Pericardium (tissue), 1 donor: ENCODE measurements around a stretch of chr9.

GRCh38 chr9:129725918-129726121 is 27.0 kb downstream of the PTGES start:
- RRBS: no CpG with 5 or more reads among the region's 8 CpGs

DNA sequence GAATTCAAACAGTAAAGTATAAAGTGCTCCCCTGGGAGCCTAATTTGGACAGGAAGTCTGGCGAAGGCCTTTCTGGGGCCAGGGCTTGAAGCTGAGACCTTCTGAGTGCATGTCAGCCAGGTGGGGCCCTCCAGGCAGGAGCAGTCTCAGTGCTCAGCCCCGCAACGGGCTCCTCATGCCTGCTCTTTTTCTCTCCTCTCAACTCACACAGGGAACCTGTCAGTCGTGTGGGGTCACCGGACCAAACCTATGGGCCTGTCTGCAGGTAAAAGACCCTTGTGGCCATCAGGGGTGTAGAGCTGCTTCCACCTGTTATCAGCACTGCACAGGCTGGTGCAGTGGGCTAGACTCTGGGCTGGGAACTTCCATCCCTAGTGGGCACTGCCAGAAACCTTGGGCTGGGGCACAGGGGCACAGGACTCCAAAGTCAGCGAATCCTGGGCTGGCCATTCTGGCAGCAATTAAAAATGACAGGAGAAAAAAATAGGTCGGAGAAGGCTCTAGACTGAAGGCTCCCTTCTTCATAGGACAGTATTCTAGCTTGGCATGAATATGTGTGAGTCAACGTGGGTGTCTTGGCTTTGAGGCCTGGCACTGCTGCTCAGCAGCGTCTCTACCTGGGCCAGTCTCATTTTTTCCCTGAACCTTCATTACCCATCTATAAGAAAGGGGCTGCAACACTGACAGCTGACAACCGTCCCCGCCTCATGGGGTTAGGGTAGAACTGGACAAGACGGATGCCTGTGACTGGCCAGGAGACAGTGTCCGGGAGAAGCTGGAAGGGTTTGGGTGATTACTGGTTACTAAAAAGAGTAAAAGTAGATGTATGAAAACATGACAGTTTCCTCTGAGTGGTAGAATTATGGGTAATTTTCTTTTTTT is 21.1 kb downstream of the USP20 start:
- RRBS: no CpG with 5 or more reads among the region's 13 CpGs

DNA sequence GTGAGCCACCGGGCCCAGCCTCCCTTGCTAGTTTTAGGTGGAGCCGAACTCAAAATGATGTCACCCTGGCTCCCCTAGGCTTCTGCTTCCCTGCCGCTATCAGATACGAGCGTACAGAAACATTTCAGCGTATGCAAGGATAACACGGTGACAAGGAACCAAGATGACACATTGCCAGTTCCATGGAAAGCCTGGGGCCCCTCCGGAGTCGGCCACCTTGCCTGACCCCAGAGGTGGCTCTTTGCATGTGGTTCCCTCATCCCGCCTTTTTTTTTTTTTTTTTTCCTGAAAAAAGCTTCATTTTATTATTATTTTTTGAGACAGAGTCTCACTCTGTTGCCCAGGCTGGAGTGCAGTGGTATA is 47.8 kb downstream of the USP20 start:
- RRBS: no CpG with 5 or more reads among the region's 10 CpGs

- RRBS: no CpG with 5 or more reads among the region's 2 CpGs
Measured at GRCh38 chr9:129919841-129920133, 84.5 kb downstream of the USP20 start.

DNA sequence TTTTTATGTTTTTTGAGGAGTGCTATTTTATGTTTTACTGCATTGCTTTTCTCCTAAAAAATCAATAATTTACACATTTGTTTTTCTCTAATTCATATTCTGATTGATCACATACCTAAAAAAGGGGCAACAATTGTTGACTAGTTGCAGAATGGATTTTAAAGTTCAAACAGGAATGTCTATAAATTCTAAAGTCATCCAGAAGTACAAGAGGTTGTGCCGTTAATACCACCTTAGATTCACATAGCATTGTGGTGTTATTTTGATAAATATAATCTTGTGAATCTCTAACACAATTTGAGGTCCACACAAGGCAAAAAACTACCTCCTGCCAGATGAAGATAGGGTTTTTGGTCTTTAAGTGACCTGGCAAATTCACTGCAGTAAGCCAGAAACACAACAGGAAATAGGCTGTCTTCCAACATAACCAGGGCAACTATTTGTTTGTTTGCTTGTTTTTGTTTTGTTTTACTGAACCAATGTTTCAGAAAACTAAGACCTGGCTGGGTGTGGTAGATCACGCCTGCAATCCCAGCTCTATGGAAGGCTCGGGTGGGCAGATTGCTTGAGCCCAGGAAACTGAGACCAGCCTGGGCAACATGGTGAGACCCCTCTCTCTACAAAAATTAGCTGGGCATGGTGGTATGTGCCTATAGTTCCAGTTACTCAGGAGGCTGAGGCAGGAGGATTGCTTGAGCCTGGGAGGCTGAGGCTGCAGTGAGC is 95.4 kb downstream of the USP20 start:
- RRBS: no CpG with 5 or more reads among the region's 3 CpGs

DNA sequence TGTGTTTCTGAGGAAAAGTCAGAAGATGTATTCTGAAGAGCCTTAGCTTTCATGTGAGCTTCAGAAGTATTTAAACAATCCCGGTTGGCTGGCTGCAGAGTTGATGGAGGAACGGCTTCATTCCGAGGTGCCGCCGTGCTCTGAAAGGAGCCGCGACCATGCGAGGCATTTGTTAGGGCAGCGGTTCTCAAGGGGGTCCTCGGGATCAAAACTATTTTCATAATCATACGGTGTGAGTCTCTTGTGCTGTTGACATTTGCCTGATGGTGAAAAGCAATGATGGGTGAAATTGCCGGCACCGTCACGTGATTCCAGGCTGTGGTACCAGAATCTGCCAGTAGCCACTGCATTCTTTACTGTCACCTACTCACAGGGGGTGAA is 58.4 kb downstream of the GPR107 start:
- RRBS: no CpG with 5 or more reads among the region's 14 CpGs

GRCh38 chr9:130207540-130208398 is 35.6 kb downstream of the NCS1 start:
- RRBS: 86% methylated on average over 3 of the region's 19 CpGs

GRCh38 chr9:130426634-130427504 is 17.9 kb upstream of the ASS1 start:
- RRBS: no CpG with 5 or more reads among the region's 20 CpGs

- RRBS: no CpG with 5 or more reads among the region's 15 CpGs
Measured at GRCh38 chr9:130445530-130446075, 842 bp downstream of the ASS1 start.

DNA sequence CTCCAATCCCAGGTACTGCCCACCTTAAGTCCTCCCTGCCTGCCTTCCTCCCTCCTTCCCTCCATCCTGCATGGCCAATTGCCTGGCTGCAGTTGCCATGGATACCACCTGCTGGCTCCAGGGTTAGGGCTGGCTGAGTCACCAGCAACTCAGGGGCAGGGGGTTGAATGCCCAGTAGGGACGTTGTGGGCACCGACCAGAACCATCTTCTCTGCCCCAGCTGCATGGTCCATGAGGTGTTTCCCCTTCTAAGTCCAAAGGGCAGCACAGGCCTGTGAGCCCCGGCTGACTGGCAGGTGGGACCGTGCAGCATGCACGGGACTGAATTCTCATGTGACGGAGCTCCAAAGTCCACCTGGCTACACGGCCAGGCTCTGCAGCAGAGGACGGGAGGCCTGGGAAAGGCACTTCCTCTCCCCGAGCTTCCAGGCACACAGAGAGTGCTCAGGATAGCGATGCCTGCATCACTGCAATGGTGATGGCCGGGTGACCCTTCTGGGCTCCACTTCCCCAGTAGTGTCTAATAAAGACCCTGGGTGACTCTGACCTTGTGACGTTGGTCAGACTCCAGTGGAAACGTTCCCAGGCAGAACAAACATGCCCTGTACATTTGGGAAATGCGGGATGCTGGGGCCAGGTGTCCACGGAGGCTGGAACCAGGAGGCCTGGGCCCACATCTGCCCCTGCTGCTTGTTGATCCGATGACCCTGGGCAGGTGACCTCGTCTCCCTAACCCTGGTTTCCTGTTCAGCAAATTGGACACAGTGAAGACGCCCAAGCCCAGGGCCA is 5.8 kb downstream of the ASS1 start:
- RRBS: no CpG with 5 or more reads among the region's 18 CpGs

- RRBS: no CpG with 5 or more reads among the region's 19 CpGs
Measured at GRCh38 chr9:130476007-130476574, 31.3 kb downstream of the ASS1 start.

GRCh38 chr9:130499655-130500416 is 55.1 kb downstream of the ASS1 start:
- RRBS: 66% methylated on average over 4 of the region's 11 CpGs

DNA sequence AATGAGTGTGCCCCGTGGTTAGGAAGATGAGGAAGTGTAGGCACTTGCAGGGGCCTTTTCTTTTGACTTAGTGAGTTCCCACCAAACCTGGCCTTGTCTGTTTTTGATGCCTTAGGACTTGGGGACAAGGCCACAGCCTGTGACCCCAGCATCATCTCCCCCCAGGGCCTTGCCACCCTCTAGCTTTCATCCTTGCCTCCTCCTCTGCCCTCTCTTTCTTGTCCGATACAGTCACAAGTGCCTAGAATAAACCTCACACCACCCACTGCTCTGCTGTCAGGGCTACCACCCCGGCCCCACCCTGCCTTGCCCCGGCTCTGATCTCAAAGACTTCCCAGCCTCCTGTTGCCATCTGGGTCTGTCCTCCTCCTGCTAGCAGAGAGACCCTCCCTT is 68.6 kb upstream of the ABL1 start:
- RRBS: no CpG with 5 or more reads among the region's 4 CpGs

DNA sequence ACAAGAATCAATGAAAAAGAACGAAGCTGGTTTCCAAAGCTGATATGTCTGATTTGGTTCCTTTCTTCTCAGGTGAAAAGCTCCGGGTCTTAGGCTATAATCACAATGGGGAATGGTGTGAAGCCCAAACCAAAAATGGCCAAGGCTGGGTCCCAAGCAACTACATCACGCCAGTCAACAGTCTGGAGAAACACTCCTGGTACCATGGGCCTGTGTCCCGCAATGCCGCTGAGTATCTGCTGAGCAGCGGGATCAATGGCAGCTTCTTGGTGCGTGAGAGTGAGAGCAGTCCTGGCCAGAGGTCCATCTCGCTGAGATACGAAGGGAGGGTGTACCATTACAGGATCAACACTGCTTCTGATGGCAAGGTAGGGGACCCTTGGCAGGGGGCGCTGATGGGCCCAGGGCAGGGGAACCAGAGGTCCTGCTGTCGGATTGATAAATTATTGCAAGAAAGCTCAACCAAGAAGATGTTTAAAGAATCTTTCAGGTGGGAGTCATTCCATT is 19.7 kb downstream of the ABL1 start:
- RRBS: no CpG with 5 or more reads among the region's 11 CpGs

DNA sequence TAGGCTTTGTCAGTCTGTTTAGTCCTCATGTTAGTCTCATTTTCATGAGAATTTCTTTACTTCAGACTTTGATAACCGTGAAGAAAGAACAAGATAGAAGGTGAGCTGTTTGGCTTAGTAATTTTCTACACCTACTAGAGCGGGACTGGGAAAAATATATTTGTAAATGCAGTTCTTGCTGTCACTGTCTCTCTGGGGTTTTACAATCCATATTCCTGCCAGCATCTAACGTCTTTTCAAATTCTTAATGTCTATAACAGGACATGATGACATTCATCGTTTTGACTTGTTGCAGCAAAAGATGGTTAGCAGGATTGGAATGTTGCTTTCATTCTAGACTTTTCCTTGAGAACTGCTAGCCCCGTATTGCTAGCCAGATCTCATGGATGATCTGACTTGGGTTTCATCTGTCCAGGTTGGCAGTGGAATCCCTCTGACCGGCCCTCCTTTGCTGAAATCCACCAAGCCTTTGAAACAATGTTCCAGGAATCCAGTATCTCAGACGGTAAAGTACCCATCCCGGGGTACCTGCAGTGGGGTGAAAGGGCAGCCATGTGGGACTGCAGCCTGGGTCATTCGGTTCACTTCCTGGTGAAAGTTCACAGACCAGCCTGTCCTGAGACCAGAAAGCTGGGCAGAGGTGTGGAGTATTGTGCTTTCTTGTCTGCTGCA is 16.8 kb downstream of the QRFP start:
- RRBS: 87% methylated on average over 3 of the region's 9 CpGs

DNA sequence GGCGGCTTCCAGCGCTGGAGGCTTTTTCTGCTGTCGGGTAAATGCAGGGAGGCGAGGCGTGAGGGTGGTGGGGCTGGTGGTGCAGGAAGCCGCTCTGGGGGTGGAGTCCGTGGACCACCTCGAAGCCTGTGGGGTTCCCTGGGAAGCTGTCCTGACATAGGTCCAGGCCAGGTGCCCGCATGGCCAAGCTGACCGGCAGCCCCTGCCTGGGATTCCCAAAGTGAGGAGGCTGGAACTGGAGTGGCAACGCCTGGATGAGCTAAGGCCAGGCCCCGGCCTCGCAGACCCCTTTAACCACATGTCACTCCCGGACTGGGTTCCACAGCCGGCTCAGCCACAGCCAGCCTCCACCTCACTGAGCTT is 1.3 kb upstream of the QRFP start:
- RRBS: 36% methylated on average over 4 of the region's 15 CpGs

DNA sequence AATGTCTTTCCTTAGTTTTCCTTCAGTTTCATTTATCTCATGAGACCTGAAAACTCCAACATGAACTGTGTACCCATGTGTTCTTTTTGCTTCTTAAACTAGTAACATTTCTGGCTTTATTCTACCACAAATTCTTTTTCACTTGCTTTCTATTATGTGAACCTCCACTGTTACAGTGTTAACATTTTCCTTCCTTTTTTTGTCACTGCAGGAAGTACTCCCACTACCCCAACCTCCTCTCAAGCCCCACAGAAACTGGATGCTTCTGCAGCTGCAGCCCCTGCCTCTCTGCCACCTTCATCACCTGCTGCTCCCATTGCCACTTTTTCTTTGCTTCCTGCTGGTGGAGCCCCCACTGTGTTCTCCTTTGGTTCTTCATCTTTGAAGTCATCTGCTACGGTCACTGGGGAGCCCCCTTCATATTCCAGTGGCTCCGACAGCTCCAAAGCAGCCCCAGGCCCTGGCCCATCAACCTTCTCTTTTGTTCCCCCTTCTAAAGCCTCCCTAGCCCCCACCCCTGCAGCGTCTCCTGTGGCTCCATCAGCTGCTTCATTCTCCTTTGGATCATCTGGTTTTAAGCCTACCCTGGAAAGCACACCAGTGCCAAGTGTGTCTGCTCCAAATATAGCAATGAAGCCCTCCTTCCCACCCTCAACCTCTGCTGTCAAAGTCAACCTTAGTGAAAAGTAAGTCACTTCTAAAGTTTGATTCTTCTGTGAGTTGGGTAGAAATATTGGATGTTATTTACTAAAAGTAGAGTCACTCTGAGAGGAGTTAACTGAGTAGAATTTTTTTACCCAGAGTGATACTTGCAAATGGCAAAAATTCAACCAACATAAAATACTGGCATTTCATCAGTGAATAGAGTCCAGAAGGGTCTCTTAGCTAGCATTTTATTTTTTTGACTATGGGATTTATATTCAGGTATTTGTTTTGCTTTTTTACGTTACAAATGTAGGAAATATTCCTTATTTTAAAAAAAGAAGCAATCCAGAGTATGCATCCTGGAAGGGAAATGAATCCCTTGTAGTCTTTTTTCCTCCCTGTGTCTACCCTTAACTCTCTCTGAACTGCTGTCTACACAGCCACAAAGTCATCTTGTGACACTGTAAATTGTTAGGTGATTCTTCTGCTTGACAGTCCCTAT is 19.1 kb downstream of the NUP214 start:
- RRBS: no CpG with 5 or more reads among the region's 4 CpGs

DNA sequence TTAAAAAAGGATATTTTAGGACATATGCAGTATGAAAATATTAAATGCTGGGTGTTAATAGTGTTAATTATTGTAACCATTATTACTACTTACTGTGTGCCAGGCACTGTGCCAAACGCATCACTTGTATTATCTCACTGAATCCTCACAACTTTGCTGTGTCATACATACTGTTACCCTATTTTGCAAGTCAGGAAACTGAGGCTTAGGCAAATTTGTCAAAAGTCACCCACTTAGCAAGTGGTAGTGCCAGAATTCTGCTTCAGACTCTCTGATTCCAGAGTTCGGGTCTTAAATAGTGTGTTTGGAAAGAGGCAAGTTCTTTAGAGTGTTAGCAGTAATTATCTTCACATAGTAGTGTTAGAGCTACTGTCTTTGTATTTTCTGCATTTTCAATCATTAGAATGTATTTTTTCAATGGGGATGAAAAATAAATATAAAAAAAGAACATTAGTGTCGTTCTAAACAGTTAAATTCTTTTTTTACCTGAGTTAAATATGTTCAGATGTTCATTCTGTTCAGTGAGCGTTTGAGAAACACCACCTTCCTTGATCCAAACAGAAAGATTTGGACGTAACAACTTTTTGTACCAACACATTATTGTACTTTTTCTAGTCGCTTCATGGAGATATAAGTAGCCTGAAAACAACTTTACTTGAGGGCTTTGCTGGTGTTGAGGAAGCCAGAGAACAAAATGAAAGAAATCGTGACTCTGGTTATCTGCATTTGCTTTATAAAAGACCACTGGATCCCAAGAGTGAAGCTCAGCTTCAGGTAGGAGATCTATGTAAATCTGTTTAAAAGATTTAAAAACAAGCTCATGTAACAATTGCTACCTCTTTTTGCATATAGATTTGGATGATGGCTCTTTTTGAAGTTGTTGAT is 26.0 kb downstream of the NUP214 start:
- RRBS: no CpG with 5 or more reads among the region's 7 CpGs

- RRBS: no CpG with 5 or more reads among the region's 13 CpGs
Measured at GRCh38 chr9:131174960-131176116, 50.0 kb downstream of the NUP214 start.

DNA sequence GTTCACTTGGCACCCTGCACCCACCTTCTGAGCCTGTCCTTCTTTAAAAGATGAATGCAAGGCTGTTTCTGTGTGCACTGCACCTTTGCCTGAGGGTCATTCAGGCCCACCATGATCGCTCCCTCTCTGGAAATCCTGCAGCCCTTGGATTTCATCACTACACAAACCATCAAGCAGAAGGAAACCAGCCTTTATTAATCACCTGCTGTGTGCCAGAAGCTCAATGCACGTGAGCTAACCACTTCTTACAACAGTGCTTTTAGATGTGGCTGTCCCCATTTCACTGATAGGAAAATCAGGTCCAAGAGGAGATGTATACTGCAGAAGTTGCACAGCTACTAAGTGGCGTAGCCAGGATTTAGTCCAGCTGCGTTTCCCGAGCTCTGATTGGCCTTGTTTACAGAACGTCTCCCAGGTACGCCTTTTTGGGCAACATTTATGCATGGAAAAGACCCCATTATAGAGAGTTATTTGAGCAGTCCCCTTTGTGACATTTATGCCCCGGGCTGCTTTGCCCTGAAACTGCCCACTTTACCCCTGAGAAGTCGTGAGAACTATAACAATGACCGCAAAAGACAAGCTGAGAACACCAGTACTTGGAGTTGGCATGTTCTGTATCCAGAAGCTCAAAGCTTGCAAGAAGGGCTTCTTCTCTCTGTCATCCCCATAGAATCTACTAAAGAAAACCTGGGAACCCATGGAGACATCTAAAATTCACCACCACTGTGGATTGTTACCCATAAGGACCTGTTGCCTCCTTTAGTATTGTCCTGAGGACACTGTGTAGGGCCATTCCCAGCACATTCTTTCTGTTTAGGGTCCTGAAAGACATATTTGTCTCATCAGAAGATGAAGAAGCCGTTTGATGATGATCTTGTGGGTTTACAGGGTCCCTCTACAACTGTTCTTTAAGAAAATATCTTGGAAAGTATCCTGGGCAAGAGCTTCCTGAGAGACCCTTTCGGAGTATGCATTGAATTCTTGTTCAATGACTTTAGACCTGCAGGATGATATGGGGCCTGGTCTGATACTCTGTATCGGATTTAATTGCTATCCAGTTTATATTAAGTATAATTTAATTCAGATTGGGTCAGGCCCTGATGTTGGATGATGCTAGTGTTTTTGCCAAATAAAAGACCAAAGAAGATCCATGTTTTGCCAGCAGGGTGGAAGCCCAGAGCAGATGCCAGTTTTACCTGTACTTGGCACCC is 57.0 kb downstream of the FAM78A start:
- RRBS: no CpG with 5 or more reads among the region's 13 CpGs